Mesenteric fat pad (tissue), 1 donor: ENCODE measurements around a stretch of chr6.

DNA sequence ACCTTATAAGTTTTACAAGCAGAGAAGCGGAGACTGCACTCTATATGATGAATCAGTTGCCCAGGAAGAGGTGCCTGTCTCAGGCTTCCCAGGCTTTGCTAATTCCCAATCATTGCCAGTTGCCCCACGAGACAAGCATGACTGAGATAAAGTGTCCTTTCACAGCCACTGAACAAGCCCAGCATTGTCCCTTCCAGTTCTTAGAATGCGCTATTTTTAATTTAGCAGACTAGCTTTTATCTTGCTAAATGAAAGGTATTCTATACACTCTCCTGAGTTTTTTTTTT lies 260.7 kb downstream of the ALDH8A1 start:
- PRO-cap, result no peak

GRCh38 chr6:134848409-134848750 lies 101.5 kb downstream of the ALDH8A1 start:
- PRO-cap, result no peak

- PRO-cap, result no peak
Observed at GRCh38 chr6:134870651-134870992, 79.3 kb downstream of the ALDH8A1 start.

DNA sequence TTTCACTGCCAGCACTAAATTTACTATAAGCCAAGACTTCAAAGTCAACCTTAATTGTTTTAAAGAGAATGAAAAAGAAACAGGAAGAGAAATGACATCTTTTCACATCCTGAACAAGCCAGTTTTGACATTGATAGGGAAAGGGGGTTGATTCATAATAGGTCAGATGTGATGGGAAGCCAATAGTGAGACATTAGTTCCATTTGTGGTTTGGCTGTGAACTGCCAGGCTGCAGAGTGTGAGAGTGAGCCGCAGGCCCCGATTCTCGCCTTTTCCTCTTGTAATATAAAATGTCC lies 52.6 kb upstream of the MYB start:
- PRO-cap, result no peak

DNA sequence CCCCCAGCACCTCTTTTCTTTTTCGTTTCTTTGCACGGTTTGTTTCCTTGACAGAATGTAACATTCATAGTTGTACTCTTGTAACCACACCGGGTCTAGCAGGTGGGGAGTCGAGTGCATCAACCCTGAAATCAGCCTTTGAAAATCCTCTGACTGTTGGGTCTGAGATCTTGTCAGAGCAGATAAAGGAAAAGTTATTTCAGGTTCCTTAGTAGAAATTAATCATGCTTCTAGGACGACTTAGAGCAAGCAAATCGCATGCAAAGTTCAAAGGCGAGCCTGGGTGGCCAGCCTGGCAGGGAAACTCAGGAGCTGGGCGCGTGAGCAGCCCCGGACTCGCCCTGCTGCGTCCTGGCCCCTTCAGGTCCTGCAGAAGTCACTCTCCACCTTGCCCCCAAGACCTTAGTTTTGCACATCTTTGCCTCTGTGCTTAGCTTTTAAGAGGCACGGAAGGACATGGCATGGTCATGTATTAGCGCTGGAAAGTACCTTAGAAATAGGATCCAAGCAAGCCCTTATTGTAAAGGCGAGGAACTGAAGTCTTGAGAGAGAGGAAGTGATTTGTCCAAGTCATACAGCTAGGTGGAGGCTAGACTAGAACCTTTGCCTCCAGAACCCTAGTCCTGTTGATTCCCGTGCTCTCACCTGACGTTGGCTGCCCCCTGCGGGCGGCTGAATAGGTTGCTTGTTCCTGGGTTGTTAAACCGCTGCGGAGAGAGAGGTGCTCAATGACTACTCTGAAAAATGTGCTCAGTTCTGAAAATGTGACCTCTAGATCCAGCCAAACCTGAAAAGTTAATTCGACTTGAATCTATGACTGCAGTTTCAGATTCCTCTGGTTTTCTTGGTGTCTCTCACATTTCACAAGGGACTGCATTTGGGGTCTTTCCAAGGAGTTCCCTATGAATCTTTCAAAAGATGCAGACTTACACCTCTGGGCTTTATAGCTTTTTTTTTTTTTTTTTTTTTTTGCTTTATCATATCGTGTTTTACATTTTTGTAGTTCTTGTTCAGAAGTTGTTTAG lies 2.6 kb downstream of the MYB start:
- PRO-cap, result no peak

- PRO-cap, result no peak
Observed at GRCh38 chr6:135186295-135187490, 5.6 kb downstream of the MYB start.

- PRO-cap, result no peak
Observed at GRCh38 chr6:135188350-135189464, 7.6 kb downstream of the MYB start.

GRCh38 chr6:135212276-135213238 lies 31.4 kb downstream of the MYB start:
- PRO-cap, result no peak

GRCh38 chr6:135213956-135215135 lies 33.2 kb downstream of the MYB start:
- PRO-cap, result no peak

GRCh38 chr6:135250671-135251321 lies 69.7 kb downstream of the MYB start:
- PRO-cap, result no peak

- PRO-cap, result no peak
Observed at GRCh38 chr6:135254272-135254980, 73.3 kb downstream of the MYB start.

- PRO-cap, result no peak
Observed at GRCh38 chr6:135269546-135269969, 88.5 kb downstream of the MYB start.

DNA sequence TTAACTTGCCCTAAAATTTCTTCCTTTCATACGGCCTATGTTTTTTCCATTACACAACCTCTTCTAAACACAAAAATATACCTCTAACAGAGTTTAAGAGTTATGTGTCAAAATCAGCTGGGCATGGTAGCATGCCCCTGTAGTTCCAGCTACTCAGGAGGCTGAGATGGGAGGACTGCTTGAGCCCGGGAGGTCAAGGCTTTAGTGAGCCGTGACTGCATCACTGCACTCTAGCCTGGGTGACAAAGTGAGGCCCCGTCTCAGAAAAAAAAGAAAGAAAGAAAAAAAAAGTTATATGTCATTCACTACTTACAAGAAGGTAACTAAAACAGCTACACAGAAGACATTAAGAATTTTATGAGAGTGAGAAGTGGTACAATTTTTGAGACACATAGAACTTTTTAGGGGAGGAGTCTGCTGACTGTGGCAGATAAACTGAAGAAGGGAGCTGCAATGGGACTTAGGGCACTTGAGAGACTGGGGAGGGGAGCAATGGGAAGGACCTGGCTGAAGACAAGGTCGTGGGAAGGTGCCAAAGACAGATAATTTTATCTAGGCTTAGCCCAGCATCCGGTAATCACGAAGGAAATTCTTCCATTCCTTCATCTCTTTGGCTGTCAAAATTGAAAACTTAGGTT lies 140.0 kb downstream of the MYB start:
- PRO-cap, result no peak

- PRO-cap, result no peak
Observed at GRCh38 chr6:135627446-135627645, 129.8 kb upstream of the AHI1 start.

GRCh38 chr6:136270958-136272303 lies 18.2 kb downstream of the BCLAF1 start:
- PRO-cap, result no peak

DNA sequence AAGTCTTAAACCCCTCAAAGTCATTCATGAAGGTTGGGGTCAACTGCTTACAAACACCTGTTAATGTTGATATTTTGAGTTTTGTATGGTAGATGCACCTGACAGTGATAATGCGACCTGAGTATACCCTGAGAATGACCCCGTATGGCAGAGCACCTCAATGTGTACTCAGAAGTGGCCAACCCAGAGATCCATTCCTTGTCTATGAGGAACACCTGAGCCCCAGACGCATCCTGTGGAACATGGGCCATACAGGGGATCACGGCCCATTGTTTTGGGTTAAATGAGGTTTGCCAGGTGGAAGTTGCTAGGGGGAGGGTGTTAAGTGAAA lies 36.7 kb downstream of the MAP7 start:
- PRO-cap, result no peak

DNA sequence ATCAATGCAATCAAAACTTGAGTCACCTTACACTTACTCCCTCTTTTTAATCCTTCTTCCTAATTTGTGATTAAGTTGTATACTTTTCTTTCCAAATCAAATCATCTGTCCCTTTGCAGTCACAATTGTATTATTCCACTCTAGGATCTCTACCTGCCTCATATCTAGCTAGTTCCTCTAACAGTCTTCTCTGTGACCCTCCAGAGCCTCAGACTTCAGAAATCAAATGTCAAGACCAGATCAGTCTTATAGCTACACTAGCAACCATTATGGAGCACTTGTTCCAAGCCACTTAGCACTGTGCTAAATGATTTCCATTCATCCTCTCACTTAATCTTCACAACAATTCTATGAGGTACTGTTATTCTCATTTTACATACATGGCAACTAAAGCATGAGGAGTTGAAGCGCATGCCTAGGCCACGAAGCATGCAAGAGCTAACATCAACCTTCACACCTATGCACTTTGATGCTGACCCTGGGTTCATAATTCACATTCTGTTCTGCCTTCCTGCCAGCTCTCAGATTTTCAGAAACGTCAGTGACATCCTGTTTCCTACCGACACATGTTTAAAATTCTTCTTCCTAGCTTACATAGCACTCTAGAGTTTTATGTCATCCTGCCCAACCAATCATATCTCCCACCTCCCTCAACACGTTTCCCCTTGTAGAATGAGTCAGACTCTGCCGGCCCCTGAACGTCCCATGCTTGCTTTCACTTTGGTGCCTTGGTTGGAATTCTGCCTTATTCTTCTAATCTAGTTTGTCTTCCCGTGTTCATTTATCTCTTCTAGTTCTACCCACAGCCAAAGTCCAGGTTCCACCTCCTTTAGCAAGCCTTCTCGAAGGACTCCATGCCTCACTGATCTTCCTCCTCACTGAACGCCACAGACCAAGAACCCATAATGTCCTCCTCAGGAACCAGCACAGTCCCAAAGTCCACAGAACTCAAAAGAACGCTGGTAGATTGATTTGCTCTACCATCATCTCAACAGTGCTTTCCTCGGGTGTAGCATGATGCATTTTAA lies 97.1 kb upstream of the MAP7 start:
- PRO-cap, result no peak

GRCh38 chr6:136745262-136746001 lies 46.8 kb downstream of the MAP3K5 start:
- PRO-cap, result no peak

- PRO-cap, result no peak
Observed at GRCh38 chr6:136772930-136773480, 19.3 kb downstream of the MAP3K5 start.

DNA sequence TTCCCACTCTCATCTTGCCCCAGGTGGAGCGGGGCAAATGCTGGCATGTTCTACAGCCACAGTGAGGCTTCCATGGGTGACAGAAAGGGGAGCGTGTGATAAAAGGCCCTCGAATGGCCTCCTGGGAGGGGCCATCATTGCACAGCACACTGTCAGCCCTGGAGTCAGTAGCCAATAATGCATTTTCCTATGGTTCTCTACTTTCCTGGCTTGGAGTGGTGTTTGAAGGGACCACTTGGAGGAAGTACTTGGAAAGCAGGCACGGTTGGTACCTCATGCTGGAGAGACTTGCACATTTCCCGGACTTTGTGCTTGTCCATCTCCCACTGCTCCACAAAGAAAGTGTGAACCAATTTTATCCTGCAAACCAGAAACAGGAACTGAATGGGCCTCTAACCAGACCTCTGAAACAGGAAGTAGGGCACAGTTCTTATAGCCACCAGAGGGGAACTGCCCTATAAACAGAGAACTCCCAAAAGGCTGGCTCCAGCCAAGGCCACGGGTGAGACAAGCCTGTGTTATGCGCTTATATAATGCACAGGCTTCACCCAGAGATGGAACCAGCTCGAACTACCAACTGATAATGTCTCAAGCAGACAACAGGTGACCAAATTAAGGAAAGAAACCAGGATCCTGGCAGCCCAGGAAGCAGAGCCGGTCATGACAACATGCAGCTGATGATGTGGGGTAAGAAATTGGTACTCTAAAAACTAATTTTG lies 8.5 kb downstream of the MAP3K5 start:
- PRO-cap, result no peak